Cytotoxic T cell (primary cell): ENCODE measurements around a stretch of chr14.

DNA sequence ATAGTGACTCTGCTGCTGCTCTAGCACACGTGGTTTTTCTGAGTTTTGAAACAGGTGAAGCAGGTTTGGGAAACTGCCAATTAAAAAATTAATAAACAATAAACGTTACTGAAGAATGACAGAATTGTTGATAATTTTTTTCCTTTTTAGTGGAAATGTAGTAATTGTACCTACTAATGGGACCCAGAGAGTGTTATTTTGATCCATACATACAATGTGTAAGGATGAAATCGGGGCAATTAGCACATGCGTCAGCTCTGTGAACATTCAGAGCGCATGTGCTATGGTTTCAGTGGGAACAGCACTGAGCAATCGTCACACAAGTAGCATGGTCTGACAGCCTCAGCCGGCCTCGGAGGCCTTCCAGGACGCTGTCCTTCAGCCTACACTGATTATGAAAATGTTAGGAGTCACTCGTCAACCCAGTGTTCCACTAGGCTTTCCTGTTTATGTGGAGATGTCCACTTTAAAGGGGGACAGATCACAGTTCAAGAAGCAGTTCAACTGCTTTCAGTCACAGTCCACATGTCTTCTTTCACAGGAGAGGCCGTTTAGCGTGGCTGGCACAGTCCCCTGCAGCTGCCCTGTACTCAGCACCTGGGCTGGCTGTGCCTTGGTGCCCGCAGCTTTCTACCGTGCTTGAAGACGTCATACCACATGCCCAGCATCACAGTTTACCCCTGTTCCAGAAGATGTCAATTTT lies 51.8 kb downstream of the MOK start:
- PRO-cap, 2 experiments: no peak in any of the 2 experiments

DNA sequence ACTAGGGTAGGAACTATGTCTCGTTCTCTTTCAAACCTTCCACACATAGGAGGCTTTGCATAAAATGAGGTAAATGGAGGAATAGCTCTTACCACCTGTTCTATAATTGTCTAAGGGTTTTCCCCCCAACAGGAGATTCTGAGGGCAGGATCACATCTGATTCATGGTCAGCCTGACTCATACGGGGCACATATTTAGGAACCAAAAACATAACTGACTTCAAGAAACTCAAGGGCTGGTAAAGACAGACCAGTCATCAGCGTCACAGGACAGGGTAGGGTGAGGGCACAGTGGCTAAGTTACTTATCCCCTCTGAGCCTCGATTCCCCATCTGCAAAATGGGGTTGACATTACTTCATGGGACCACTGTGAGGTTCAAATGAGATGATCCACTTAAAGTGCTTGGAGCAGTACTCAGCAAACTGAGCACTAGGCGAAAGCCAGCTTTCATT lies 659 bp downstream of the CINP start:
- PRO-cap, 2 experiments: peak in 1 of 2 experiments; most common plus-strand start position 252 of the sequence (in 1)

- PRO-cap, 2 experiments: no peak in any of the 2 experiments
These were observed 4.9 kb downstream of the ANKRD9 start for GRCh38 chr14:102504546-102505203.

DNA sequence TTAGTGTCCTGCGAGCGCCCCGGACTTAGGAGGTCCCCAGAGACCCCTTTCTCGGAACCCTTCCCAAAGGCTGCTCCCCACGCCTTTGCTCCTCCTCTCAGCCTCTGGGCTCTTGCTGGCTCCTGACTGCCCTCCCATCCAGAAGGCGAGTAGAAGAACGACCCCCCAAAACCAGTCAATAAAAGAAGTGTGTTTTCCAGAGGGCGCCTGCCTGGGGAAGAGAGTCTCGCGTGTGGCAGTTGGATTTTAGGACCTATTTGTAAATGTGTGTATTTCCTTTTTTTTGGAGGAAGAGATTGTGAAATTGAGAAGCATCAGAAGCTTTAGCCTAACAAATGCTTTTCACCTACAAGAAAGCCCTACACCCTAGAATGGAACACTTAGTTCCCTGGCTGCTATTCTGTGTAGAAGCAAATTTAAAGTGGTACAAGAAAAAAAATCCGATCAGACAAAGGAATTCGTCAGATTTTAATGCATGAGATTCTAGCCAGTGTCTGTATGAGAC lies 1.3 kb downstream of the RCOR1 start:
- PRO-cap, 2 experiments: no peak in any of the 2 experiments

DNA sequence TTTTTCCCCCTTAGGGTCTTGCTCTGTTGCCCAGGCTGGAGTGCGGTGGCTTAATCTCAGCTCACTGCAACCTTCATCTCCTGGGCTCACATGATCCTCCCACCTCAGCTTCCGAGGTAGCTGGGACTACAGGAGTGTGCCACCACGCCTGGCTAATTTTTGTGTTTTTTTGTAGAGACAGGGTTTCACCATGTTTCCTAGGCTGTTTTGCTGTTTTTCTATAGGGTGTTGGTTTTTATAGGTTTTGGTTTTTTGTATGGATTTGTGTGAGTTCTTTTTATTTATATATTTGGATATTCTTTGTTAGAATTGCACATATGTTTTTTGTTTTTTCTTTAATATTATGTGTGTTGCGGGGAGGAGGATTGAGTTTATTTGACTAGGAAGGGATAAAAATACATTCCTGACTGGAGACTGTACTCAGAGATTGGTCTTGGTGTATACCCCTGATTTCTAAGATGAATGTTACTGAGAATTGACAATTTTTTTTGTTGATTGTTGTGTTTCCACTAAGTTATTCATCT lies 11.2 kb downstream of the RCOR1 start:
- PRO-cap, 2 experiments: no peak in any of the 2 experiments

GRCh38 chr14:102630095-102631173 lies 38.0 kb downstream of the RCOR1 start:
- PRO-cap, 2 experiments: no peak in any of the 2 experiments

- PRO-cap, 2 experiments: no peak in any of the 2 experiments
These were observed 16.1 kb upstream of the TRAF3 start for GRCh38 chr14:102761019-102761700.

GRCh38 chr14:102773157-102773458 lies 4.1 kb upstream of the TRAF3 start:
- PRO-cap, 2 experiments: no peak in any of the 2 experiments

DNA sequence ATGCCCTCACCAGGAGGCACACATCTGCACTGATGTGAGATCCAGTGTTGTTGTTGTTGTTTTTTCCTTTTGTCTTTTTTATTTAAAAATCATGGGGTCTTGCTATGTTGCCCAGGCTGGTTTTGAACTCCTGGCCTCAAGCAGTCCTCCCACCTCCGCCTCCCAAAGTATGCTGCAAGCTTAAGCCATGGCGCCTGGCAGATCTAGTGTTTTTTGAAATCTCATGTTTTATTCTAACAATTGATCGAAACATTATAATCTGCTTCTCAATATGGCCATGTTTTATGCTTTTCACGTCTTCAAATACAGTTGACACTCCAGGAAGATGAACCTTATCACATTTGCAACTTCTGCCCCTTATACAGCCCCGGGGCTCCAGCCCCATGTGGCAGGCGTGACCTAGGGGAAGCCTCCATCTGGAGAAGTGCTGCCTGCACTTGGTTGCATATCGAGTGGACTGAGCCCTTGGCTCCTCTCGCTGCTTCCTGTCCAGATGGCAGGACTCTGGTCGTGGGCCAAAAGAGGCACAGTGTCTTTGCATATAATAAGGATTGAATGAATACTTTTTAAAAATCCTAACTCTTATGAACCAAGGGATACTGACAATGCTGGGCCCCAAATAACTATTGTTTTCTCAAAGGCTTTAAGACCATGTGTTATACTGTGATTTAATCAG lies 71.8 kb downstream of the TRAF3 start:
- PRO-cap, 2 experiments: no peak in any of the 2 experiments

- PRO-cap, 2 experiments: no peak in any of the 2 experiments
These were observed 11.9 kb downstream of the CDC42BPB start for GRCh38 chr14:103045302-103045905.

- PRO-cap, 2 experiments: no peak in any of the 2 experiments
These were observed 4.4 kb upstream of the TNFAIP2 start for GRCh38 chr14:103118955-103119214.

GRCh38 chr14:103121080-103121526 lies 2.2 kb upstream of the TNFAIP2 start:
- PRO-cap, 2 experiments: no peak in any of the 2 experiments

DNA sequence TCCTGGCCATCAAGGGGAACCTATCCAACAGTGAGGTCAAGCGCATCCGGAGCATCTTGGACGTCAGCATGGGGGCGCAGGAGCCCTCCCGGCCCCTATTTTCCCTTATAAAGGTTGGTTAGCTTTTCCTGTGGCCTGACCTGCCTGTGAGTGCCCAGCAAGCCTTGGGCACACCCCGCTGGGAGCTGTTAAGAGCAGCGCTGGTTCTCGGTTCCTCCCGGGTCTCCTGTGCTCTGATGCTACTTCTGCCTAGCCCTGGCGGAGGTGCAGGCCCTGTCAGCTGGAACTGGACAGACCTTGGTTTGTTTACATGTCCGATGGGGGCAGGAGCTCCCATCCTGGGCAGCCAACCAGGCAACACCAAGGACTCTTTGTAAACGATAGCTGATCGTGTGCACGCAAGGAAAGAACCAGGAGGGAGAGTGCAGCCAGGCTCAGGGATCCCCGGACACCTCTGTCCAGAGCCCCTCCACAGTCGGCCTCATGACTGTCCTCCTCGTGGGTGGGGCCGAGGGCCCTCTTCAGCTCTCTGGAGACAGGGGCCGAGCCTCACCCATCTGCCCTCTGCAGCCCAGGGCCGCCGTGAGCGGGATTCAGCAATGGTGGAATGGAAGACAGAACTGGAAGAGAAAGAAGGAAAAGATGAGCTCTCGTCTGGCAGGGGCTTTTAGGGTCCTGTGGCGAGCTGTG lies 12.1 kb downstream of the TNFAIP2 start:
- PRO-cap, 2 experiments: no peak in any of the 2 experiments

DNA sequence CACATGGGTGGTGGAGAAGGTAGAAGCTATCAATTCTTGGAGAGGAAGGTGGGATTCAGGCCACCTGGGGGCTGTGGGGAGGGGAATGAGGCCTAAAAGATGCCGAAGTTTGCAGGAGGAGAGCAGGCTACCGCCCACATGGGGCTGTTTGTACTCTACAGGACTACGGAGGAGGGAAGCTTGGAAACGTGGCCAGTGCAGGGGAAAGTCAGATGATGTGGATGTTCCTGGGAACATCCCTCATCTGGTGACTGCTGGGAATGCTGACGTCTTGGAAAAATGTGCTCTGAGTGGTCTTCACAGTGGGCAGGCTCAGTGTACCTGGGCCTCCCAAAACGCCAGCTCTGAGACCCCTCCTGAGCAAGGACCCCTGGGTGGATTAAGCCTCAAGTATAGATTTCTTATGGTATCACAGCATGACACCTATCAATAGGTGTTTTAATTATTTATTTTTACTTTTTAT lies 78.6 kb downstream of the TNFAIP2 start:
- PRO-cap, 2 experiments: no peak in any of the 2 experiments

- PRO-cap, 2 experiments: no peak in any of the 2 experiments
These were observed 83.7 kb downstream of the TNFAIP2 start for GRCh38 chr14:103206753-103207482.

DNA sequence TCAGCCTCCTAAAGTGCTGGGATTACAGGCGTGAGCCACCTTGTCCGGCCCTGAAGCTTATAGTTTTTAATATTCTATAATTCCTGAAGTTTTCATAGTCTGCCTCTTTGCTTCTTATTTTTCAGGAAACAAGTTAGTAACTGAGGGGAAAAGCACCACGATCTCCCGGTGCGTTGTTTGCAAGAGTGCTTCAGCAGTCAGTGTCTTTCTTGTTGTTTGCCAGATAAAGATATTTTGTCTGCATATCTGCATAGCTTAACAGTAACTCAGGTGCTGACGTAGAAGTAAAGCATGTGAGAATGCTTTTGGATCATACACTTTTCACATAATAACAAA lies 85.1 kb downstream of the TNFAIP2 start:
- PRO-cap, 2 experiments: no peak in any of the 2 experiments

DNA sequence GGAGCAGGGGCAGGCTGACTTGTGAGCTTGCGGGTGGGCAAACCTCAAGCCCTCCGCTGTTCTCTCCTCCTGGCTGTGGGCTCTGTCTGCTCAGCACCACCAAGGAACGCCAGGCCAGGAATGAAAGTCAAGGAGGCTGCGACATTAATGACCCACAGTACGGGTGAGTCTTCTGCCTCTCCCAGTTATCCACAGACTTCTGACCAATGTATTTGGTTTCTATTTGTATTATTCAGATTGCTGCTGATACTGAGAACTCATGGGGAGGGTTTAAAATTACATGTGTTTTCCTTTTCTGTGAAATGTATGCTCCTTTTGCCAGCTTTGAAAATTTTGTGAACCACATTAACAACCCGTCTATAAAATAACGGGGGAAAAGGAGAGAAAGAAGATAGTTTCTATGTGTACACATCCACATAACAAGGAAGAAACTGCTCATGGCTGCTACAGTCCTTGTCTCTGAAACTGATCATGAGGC lies 86.8 kb downstream of the TNFAIP2 start:
- PRO-cap, 2 experiments: no peak in any of the 2 experiments

DNA sequence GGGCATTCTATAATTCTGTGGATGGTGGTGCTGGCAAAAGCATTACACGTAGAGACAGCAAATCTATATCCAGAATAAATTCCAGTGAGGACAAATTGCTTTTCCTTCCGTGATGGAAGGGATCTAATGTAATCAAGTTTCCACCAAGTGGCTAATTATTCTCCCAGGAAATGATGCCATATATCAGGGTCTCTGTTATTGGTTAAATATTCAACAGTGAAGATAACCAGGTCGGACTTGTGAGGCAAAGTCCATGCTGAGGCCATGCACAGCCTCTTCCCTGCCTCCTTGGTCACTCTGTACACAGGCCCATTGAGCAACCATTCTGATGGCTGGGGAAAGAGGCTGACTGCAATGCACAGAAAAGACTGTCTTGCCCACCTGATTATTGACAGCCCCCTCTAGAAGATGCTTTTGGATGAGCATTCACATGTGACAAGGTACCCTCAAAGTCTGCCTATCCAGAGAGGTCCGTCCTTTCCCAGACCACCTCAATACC lies 90.1 kb downstream of the TNFAIP2 start:
- PRO-cap, 2 experiments: no peak in any of the 2 experiments

GRCh38 chr14:103225091-103225603 lies 101.9 kb downstream of the TNFAIP2 start:
- PRO-cap, 2 experiments: no peak in any of the 2 experiments

DNA sequence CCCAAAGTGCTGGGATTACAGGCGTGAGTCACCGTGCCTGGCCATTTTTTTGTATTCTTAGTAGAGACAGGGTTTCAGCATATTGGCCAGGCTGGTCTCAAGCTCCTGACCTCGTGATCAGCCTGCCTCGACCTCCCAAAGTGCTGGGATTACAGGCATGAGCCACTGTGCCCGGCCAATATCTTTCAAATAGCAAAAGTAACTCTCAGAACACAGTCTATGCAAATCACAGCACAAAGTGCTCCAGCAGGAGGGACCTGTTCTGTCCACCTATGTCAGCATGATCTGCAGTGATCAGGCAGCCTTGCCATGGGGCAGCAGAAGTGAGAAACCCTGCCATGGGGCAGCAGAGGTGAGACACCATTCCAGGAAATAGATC lies 78.6 kb upstream of the EIF5 start:
- PRO-cap, 2 experiments: no peak in any of the 2 experiments